Colonic mucosa (tissue), 1 donor: ENCODE measurements around the genes IQGAP2 and S100Z.

- PRO-cap: no peak
These were observed 199.4 kb downstream of the ARHGEF28 start for GRCh38 chr5:73825267-73825883.

- PRO-cap: no peak
These were observed 477.1 kb downstream of the ARHGEF28 start for GRCh38 chr5:74102852-74103643.

GRCh38 chr5:74206685-74207254 lies 433.8 kb downstream of the ENC1 start:
- PRO-cap: no peak

GRCh38 chr5:74629669-74630325 lies 10.7 kb downstream of the ENC1 start:
- PRO-cap: no peak

DNA sequence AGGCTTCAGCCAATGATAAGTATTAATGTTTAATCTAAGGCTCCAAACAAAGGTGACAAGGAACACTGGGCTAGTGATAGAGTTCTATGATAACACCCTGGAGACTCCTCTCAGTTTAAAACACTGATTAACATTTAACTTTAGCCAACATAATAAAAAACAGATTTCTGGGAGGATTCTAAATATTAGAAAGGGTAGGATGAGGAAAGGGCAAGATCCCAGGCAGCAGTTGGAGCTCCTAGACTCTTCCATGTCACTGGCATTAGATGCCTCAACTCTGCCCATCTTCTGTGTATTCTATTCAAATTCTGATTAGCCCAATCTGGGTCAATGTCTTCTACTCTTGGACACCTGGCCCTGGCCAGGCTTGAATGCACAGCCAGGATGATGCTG lies 91.0 kb upstream of the FAM169A start:
- PRO-cap: no peak

GRCh38 chr5:75048362-75048860 lies 3.9 kb downstream of the GCNT4 start:
- PRO-cap: no peak

- PRO-cap: no peak
These were observed 27.0 kb downstream of the HMGCR start for GRCh38 chr5:75363718-75364772.

- PRO-cap: no peak
These were observed 17.5 kb upstream of the ANKDD1B start for GRCh38 chr5:75593592-75594322.

- PRO-cap: unidirectional peak, minus-strand start at chr5:76174355
These were observed 91.0 kb downstream of the SV2C start for GRCh38 chr5:76174173-76174531.

- PRO-cap: no peak
These were observed 121.5 kb downstream of the SV2C start for GRCh38 chr5:76204676-76205050.

- PRO-cap: no peak
These were observed 30.4 kb upstream of the IQGAP2 start for GRCh38 chr5:76372650-76373058.

DNA sequence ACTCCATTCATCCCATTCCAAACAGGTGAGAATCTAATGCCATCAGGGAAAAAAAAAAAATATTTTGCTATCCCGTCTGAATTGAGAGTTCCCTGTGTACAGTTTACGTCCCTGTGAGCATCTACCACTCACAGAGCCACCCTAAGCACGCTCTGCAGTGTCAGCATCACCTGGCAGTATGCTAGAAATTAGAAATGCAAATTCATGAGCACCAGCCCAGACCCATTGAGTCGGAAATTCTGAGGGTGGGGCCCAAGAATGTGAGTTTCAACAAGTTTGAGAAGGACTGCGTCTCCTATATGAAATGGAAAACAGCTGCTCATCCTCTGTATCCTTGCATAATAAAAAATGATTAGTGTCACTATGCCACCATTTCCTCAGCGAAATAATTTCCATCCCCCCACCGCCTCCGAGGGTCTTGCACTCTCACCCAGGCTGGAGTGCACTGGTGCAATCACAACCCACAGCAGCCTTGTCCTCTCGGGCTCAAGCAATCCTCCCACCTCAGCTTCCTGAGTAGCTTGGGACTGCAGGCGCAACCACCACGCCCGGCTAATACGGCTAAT lies 1.3 kb upstream of the IQGAP2 start:
- PRO-cap: no peak

DNA sequence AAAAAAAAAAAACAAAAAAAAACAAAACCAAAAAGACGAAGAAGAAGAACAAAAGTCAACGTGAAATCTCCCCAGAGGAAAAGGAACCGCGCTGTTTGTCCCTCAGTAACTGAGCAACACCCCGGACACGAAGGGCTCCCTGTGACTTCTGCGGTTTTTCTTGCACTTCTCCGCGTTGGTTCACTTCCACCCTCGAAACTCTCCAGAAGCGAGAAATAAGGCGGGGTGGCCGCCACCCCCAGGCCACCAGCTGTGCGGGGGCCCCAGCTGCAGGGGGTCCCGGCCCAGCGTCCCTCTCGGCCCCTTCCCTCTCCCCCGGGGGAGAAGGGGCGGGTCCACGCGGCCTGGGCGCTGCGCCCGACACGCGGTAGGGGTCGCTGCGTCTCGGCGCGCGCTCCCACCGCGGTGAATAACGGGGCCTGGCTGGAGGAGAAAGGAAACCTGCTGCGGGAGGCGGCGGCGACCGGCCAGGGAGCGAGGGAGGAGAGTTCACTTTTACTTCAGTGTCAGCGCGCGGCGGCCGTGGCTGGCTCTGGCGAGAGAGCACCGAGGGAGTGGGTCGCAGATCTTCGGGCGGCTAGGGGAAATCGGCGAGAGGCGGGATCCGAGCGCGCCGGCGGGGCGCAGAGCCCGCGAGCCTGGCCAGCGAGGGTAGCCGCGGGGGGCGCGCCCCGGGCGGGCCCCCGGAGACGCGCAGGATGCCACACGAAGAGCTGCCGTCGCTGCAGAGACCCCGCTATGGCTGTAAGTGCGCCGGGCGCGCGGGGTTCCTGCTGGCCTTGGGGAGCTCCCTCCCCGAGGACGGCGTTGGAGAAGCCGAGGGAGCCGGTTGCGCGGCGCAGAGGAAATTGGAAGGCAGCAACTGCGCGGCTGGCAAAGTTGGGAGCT lies at the start of gene IQGAP2:
Gene IQGAP2, plus strand, starts transcription at position 438 of the 888 bp plus-strand sequence.
- PRO-cap: bidirectional peak, plus-strand start at position 205 of the sequence, minus-strand start at position 111 of the sequence; bidirectional peak, plus-strand start at position 438 of the sequence, minus-strand start at position 311 of the sequence; unidirectional peak, plus-strand start at position 841 of the sequence; unidirectional peak, minus-strand start at position 850 of the sequence

DNA sequence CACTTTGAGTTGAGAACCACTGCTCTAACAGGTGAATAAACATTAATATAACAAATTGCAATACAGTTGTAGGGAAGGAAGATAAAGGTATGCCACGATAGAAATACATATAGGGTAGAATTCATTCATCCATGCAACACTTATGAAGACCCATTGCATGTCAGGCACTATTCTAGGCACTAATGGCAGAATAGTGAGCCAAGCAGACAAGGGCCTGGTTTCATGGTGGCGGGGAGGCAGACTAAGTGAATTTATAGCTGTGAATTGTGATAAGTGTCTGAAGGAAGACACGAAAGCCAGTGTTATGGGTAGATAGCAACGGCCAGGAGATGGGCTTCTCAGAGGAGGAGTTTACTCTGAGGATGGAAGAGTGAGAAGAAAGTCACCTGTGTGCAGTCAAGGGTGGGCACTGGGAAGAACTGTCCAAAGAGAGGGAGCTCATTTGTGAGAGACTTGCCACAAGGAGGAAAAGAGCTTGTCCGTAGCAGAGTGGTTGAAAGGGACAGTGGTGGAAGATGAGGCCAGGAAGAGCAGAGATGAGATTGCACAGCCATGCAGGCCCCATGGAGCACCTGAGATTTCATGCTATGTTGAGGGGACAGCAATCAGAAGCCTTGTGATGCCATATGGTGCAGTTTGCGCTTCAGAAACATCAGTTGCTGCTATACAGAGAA lies 57.1 kb downstream of the F2RL2 start:
- PRO-cap: no peak

GRCh38 chr5:76642398-76643112 lies 19.4 kb upstream of the F2RL2 start:
- PRO-cap: no peak

GRCh38 chr5:76763099-76763673 lies 47.3 kb downstream of the F2R start:
- PRO-cap: no peak

DNA sequence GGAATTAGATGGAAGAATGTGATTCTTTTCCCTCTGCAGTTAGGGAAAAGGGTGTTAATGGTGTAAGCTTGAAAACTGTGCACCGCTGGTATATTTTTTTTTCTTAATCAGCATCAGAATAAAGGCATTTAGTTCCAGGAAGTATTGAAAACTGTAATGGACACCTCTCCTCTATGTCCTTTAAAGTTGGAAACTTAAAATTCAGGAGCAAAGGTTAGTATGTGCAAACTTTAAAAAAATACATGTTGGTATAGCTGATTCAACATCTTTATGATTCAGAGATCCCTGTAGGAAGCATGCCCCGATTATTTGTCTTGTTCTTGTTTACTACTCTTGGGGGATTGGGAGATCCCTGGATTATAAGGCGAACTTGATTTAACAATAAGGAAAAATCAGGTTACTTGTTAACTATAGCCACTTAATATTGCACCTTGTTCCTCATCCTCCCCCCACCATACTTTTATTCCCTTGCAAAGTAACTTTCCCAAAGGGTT lies 1.6 kb downstream of the F2RL1 start:
- PRO-cap: bidirectional peak, plus-strand start at position 278 of the sequence, minus-strand start at position 182 of the sequence

DNA sequence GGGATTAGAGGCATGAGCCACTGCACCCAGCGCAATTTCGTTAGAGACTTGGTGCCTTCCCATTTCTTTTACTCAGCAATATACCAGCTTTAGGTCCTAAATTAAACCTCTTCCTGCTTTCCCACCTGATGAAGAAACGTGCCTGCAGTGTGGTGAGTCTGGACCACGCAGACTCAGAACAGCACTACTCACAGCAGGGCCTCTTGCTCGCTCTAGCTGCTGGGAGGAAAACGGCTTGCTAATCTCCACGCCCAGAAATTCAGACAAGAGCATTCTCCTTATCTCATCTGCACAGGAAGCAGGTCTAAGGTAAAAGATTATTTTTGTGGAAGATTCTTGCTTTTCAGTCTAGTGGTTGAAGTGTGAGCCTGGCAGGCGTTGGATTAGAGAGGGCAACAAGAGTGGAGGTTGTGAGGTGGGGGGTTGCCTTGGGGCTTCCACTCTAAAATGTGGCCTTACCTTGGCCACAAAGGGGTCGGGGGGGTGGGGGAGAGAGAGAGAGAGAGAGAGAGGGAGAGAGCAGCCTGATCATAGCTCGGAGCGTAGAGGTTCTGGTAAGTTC lies at the start of gene S100Z:
Gene S100Z, plus strand, starts transcription at position 168 of the 562 bp plus-strand sequence.
- PRO-cap: no peak

- PRO-cap: no peak
These were observed 58.5 kb upstream of the ZBED3 start for GRCh38 chr5:77145543-77146093.

- PRO-cap: no peak
These were observed 161.4 kb upstream of the TBCA start for GRCh38 chr5:77937579-77937870.